SEM (cell line): ENCODE results near the genes RNF141 and LYVE1.

DNA sequence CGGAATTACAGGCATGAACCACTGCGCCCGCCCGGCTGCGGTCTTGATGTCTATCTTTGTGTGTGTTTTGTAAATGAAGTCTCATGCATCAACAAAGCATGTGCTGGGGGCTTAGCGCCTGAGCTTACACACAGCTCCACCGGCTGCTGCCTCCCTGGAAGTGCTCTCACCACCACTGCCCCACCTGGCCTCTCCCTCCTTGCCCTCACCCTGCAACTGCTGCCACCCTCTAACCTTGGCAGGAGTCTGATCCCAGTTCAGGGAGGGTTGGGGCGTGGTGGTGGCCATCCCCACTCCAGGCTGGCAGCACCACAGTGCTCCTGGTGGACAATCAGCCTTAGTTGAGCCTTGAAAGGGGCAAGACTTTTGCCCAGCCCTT is 42.6 kb upstream of the WEE1 start:
- PRO-cap: no peak

GRCh38 chr11:9572670-9572836 is 917 bp upstream of the WEE1 start:
- PRO-cap: no peak

DNA sequence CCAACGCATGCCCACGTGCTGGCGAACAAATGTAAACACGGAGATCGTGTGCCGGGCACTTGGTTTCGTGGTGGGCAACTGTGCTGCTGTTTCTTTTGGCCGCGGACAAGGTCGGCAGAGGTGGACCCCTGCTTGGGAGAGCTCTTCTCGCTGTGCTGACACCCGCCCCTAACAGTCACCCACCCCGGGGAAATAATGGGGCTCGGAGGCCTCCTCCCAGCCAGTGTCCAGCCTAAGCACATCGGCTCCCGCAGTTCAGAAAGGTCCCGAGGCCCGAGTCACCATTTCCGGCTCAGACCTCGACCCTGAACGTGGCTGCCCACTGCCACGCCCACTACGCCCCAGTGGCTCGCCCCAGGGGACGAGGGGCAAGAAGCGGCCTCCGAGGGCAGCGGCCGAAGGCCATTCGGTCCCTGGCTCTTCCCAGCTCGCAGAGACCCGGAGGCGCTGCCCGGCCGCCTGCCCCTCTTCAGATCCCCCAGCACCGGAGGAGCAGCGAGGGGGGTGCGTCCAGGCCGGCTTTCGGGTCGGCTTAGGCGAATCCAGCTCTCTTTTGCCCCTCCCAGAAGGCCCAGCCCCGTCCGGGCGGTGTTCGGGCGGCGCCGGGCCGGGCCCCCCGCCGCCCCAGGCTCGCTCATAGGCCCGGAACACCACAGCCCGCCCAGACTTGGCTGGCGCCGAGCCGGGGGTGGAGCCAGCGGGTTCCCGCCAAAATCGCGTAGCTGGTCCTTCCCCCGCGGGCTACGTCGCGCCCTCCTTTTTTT is 451 bp upstream of the WEE1 start:
- PRO-cap: bidirectional peak, plus-strand start outside the sequence, minus-strand start at position 534 of the sequence

DNA sequence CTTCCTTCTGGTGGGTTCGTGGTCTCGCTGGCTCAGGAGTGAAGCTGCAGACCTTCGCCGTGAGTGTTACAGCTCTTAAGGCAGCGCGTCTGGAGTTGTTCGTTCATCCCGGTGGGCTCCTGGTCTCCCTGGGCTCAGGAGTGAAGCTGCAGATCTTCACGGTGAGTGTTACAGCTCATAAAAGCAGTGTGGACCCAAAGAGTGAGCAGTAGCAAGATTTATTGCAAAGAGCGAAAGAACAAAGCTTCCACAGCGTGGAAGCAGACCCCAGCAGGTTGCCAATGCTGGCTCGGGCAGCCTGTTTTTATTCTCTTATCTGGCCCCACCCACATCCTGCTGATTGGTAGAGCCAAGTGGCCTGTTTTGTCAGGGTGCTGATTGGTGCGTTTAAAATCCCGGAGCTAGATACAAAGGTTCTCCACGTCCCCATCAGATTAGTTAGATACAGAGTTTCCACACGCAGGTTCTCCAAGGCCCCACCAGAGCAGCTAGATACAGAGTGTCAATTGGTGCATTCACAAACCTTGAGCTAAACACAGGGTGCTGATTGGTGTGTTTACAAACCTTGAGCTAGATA is 41.6 kb upstream of the SWAP70 start:
- PRO-cap: no peak

GRCh38 chr11:9681272-9682266 is 17.7 kb downstream of the SWAP70 start:
- PRO-cap: no peak

- PRO-cap: no peak
These were observed 2.4 kb upstream of the ADM start for GRCh38 chr11:10302312-10303104.

DNA sequence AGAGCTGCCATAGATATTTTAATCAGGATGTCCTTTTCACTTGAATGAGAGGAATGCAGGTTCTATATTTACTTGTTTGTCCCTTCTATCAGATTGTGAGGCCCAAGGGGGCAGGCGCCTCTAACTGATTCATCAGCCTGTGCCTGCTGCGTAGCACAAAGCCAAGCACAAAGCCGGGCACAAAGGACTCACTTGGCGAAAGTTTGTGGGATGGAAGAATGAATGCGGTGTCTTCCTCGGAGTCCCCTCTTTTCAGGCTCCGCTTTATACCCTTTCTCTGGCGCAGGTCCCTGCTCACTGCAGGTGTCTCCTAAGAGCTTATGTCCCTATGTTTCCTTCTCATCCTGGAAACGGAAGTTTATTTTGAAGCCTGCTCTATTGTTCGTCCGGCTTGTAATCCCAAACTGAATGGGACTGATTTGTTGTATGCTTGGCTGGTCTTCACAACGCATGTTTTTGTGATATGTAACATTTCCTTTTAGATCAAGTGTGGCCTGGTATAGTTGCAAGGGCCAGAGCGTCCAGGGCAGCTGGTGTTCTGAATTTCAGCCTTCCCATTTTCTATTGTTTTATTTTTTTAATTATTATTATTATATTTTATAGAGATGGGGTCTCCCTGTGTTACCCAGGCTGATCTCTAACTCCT is 47.4 kb downstream of the ADM start:
- PRO-cap: no peak

GRCh38 chr11:10388182-10388452 is 66.9 kb upstream of the AMPD3 start:
- PRO-cap: no peak

DNA sequence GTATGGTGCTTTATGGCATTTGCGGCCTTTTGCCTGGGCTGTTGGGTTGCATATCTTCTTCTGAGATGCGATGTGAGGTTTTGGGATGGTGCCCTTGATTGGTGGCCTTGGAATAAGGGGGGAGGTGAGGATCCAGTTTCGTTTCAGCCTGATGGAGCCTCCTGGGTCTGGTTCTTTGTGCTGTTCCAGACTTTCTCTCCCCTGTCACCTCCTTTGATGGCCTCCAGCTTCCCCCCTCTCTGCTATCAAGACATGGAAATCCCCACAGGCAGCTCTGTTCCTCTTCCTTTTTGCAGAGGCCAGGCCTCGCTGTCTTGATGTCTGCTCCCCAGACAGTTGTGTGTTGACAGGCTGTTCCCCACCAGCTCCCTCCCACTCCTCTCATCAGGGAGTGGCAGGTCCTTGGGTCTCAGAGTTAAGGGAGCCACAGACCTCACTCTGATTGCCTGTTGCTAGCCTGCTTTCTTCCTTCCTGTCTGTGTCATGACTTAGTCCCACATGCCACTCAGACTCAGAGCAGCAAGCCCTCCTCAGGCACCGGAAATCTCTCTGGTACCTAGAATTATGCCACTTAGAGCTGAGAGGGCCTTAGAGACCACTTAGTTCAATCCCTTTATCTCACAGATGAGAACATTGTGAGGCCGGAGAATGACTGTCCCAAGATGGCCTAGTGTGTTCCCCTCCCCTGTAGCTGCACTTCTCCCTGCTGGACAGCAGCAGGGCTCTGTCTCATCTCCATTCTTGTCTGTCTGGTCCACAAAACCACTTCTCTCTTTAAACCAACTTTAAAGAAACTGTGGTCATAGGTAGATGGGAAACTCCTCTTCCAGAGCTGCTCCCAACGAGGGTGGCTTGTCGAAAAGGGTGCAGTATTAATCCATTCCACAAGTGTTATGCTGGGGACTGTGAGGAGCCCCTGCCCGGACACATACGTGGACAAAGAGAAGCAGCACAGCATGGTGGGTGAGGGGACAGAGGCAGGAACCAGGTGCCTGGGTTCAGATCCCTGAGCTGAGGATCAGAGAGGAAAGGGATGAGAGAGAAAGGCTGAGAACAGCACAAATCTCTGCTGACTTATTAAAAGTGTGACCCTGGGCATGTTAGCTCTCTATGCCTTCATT is 4.1 kb downstream of the AMPD3 start:
- PRO-cap: bidirectional peak, plus-strand start at position 623 of the sequence, minus-strand start at position 480 of the sequence

DNA sequence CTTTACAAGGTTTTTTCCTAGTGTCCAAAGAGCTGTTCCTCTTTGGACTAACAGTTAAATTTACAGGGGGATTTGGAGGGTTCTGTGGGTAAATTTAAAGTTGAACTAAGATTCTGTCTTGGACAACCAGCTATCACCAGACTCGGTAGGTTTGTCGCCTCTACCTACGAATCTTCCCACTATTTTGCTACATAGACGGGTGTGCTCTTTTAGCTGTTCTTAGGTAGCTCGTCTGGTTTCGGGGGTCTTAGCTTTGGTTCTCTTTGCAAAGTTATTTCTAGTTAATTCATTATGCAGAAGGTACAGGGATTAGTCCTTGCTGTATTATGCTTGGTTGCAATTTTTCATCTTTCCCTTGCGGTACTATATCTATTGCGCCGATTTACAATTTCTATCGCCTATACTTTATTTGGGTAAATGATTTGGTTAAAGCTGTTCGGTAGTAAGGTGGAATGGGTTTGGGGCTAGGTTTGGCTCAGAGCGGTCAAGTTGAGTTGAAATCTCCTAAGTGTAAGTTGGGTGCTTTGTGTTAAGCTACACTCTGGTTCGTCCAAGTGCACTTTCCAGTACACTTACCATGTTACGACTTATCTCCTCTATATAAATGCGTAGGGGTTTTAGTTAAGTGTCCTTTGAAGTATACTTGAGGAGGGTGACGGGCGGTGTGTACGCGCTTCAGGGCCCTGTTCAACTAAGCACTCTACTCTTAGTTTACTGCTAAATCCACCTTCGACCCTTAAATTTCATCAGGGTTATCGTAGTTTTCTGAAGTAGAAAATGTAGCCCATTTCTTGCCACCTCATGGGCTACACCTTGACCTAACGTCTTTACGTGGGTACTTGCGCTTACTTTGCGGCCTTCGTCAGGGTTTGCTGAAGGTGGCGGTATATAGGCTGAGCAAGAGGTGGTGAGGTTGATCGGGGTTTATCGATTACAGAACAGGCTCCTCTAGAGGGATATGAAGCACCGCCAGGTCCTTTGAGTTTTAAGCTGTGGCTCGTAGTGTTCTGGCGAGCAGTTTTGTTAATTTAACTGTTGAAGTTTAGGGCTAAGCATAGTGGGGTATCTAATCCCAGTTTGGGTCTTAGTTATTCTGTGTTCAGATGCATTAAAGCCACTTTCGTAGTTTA is 31.9 kb downstream of the RNF141 start:
- PRO-cap: no peak

- PRO-cap: bidirectional peak, plus-strand start at chr11:10541345, minus-strand start at chr11:10541187
These were observed at the start of gene RNF141 for GRCh38 chr11:10540454-10541752. TSS of gene RNF141 (minus strand) at chr11:10541187.

DNA sequence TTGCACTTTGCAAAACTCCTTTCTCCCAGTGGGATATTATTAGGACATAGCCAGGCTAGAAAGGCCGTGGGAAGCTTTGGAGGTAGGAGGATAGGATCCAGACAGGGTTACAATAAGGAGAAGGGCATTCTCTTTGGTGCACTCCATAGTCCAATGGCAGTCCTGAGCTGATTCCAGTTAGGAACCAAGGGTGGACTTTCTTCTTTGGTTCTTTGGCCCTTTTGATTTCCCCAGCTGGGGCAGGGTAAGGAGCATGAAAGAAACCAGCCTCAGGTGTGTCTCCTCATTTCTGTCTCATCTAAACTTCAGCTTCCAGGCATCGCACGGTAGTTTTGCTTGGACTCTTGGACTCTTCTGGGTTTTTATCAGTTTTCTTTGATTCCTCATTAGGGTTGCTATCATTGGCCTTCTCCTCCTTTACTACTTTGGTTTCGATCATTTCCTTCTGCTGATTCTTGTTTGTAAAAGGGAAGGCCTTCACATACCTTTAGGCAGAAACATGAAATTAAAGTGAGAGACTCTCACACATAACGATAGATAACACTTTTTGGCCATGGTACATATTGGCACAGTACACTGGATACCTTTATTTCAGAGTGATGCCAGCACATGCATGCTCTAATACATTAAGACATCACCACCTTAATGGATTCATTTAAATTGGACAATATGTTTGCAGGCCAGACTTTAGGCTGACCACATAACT is 9.5 kb downstream of the LYVE1 start:
- PRO-cap: no peak

- PRO-cap: no peak
These were observed 1.8 kb downstream of the LYVE1 start for GRCh38 chr11:10566570-10567200.

GRCh38 chr11:10568331-10569188 is at the start of gene LYVE1:
TSS of gene LYVE1 (minus strand) at chr11:10568665.
- PRO-cap: no peak

DNA sequence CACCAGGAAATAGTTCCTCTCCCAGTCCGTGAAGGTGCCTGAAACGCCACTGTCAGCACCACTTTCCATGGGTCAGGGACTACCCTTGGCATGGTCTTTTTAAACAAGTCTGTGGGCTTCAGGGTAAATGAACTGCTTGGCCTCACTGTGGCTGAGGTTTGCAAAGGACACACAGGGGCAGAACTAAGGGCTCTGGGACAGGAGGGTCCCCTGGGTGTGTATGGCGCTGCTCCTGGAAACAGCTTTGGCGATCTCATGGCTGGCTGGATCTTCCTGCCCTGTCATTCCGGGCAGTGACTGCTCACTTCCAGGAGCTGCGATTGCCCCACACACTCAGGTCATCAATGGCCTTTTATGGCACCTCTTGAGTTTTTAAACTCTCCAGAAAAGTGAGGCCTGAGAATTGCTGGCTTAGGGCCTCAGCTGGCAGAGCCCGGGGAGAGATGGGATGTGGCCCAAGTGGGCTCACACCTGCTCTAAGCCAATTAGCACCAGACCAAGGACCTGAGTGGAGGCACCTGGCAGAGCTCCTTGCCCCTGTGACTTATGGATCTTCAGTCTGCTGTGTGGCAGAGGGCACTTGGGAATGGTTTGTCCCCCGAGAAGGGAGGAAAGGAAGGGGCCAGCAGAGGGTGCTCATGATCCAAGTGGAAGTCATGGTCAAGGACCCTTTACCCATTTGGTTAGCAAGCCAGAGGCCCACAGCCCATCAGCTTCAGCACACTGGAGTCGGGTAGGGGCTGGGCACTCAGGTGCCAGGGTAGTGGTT is 55.7 kb upstream of the LYVE1 start:
- PRO-cap: no peak

- PRO-cap: no peak
These were observed 11.3 kb downstream of the IRAG1 start for GRCh38 chr11:10682296-10682654.

DNA sequence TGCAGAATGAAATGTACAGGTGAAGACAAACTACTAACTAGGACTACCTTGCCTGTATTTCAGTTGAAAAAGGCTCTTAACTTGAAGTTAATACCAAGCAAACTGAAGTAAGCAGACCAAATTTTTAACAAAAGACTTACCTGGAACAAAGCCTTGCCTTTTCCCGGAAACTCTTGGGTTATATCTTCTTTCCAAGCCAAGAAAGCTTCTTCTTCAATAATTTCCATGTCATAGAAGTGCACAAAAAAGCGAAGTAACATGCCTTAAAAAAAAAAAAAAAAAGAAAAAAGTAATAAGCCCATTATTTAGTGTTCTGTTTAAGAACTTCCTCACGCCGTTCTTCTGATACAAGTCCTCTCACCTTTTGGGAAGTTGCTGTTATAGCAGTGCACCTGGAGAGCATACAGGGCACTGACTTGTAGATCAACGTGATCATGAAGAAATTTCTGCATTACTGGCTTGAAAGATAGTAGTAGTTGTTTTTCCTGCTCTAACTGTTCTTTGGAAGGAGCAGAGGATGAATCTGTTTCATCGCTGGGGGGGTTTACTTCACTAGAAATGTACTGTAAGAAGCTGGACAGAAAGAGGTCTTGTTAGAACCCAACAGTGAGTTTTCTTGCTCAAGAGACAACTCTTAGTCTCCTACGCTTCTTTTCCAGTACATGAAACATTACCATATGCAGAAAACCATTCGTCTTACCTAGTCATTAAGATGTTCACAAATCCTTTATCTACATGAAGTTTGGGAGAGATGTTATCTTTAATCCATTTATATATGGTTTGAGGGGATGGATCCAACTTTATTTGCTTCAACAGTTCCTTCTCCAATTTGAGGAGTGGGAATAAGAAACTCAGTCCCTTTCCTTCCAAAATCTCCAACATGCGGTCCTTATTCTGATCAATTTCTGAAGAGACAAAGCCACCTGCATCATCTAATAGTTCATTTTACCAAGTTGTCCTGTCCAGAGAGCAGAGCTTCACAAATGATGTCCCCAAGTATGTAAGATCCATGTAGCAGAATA is 9.6 kb downstream of the EIF4G2 start:
- PRO-cap: no peak

DNA sequence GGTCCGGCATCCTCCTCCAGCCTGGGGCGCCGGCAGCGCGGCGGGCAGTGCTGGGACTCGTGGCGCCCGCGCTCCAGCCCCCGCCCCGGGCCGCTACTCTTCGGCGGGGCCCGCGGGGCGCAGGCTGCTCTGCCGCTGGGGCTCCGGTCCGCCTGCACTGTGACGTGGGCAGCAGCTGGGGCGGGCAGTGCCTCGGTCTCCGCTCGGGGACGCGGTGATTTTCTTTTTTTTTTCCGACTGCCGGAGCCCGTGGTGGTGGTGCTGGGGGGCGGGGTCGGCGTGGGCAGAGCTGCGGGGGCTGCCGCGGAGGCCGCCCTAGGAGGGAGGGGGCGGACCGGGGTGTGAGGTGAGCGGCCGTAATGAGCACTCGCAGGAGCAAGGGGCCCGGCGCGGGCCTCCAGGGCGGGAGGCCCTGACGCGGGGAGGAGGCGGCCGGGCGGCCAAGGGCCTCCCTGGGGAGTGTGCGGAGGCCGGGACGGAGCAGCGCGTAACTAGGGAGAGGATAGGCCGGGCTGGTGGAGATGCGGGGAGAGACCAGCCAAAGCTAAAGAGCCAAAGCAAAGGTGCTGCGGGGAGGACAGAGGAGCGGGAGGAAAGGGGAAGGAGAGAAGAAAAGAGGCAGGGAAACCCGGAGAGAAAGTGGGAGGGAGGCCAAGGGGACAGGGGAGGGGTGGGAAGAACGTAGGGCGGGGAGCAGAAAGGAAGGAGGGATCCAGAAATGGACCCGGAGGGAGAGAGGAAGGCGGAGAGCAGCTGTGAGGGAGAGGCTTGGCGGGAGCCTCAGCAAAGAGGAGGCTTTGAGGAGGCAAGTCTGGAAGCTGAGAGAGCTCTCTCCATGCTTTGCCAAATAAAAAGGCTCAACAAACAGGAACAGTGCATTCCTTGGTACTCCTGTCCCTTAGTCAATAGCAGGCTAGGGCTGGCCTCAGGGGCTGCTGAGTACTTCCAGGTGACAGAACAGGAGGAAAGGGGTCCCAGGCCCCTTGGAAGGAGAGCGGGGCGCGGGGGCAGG is 73.5 kb upstream of the ZBED5 start:
- PRO-cap: unidirectional peak, minus-strand start at position 95 of the sequence

DNA sequence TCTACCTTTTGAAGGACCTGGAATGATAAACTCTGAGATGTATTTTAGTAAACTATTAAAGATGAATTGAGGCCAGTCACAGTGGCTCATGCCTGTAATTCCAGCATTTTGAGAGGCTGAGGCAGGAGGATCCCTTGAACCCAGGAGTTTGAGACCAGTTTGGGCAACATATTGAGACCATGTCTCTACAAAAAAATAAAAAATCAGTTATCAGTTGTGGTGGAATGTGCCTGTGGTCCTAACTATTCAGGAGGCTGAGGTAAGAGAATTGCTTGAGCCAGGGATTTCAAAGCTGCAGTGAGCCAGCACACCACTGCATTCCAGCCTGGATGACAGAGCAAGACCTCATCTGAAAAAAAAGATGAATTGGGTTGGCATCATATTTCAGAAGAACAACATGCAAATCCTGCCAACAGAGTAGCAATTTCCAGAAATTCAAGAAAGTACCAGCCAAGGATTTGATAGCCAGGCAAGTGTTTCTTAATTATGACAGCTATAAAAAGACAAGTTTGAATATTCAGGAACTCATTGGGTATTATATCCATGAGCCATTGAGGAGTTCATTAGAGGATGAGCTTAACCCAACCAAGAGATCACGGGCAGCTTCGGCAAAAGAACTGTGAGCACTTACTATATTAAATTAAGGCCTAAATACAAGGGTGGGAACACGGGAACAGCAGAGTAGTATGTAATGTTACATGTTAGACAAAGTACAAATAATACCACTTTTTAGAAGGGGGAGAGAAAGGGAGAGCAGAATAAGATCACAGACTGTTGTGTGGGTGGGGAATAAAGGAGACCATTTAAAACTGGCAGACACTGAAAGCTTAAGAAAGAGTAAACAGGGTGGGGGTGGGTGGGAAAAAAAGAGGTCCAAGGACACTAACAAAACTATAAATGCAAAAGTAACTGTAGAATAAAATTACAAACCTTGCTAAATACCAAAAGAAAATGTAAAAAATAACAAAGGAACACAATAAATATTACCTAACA is 75.3 kb downstream of the USP47 start:
- PRO-cap: no peak

GRCh38 chr11:11978808-11979671 is 29.4 kb downstream of the DKK3 start:
- PRO-cap: no peak